ENCODE measurements around the gene PRLR.

GRCh38 chr5:34485934-34486528 is 170.1 kb upstream of the RAI14 start:
- PRO-cap = no peak

DNA sequence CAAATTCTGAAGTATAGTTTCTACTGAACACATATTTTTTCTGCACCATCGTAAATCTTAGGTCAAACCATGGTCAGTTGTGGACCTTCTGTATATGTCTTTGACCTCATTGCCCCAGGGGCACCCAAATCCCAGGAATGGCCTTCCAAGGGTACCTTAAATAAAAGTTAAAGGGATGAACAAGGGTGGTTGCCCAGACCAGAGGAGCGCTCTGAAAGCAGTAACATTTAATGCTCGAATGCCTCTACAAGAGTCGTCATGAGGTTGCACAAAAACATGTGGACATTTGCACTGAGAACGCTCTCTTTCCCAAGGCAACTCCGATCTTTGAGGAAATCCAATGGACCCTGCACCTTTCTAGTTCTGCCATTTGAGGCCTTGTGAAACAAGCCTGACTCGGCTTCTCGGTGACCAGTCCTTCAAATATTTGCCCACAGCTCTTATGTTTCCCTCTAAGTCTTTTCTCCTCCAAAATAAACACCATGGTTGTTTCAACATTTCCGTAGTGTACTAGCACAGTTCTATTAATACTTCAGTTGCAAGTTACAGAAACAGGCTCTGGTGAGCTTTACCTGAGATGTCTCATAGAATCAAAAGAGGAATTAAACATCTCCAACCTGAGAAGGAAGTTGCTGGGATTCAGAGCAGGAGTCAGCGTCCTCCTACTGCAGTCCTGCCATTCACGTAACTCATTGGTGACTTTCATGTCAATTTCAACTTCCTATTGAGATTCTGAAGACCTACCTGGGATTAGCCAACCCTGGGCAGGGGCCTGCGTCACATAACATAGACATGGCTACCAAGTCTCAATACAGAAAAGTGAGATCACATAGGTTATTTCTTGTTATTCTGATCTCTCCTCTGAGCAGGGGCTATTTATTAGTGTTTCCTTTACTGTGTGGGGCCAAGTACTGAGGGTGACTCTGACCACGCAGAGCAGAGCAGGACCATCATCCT is 168.8 kb upstream of the RAI14 start:
- PRO-cap = no peak

DNA sequence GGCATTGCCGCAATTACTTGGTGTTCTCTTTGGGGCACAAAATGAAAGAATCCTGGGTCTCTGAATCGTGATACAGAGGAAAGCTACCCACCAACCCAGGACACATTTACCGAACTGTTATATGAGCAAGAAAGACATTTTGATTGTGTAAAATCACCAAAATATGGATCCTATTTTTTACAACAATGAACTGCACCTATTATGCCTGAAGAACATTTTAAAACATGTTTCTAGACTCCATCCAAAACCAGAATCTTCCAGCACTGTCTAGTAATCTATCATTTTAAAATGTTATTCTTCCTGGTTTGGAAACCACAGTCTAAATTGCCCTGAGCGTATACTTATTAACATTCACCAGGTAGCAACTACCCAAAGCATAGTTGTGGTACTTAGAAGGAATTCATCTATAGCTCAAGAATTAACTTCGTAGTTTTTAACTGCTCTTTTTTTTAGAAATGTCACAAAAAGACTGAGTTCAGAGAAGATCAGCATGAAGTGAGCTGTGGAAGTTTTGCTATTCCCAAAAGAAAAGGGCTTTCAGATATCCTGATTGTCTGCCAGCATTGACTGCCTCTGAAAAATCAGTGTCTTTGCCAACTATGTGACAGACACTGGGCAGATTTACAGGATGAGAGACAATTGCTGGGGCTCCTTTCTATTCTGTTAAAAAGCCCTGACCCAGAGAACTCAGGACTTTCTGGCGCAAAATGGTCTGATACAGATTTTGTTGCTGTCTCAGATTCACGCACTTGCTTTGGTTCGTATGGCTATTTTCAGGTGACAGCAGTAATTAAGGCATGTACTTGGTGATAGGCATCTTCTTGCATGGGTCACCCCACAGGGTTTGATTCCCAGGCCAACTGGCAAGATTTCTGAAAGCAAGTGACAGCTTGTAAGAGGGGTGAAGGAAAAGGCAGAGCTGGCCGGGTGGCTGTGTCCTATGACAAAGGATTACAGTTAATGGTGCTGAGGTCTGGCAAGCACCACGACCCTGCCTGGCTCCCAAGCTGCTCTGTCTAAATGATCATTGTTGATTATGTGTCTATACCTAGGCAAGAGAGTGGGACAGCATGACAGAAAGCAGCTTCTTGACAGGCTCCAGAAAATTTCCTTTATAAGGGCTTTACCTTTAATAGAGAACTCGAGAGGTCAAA is 152.5 kb upstream of the RAI14 start:
- PRO-cap = no peak

DNA sequence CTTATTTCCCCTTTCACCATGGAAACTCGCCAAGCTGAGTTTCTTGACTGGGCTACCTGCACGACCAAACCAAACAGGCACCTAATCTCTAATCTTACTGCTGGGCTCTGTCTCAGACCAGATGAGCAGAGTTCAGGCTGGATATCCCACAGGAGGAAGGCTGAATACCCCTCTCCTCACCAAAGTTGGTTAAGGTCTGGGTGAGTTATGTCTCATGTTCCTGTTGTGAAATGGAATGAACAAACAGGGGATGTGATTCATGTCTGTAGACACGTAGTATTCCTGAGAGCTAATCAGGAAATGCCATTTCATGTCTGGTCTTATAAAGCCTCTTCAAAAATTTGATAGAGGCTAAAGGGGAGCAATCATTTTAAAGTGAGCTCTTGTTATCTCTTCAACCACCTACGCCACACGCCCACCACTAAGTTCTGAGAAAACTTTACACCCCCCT is 70.0 kb upstream of the RAI14 start:
- PRO-cap = no peak

- PRO-cap = bidirectional peak, plus-strand start at chr5:34914905, minus-strand start at chr5:34914852; bidirectional peak, plus-strand start at chr5:34914970, minus-strand start at chr5:34914936; bidirectional peak, plus-strand start at chr5:34915282, minus-strand start at chr5:34915220
Observed at GRCh38 chr5:34914610-34915419, 489 bp downstream of the RAD1 start.

DNA sequence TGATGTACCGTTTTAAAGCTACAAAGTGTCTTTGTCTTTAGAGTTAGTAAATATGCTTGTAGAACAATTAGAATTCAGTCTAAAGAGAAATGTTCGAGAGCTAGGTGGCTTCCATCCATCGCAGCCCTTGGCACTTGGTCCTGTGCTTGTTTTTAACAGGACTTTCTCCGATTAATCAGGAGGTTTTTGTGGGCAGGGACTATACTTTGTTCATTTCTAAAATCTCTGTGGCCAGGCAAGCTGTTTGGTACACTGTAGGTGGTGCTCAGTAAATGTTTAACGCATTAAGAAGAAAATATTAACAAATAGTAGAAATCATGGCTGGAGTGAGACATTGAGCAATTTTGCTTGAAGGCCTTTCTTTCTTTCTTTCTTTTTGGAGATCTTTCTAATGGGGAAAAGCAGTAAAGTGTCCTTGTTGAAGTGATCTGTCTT is 20.8 kb downstream of the AGXT2 start:
- PRO-cap = no peak

DNA sequence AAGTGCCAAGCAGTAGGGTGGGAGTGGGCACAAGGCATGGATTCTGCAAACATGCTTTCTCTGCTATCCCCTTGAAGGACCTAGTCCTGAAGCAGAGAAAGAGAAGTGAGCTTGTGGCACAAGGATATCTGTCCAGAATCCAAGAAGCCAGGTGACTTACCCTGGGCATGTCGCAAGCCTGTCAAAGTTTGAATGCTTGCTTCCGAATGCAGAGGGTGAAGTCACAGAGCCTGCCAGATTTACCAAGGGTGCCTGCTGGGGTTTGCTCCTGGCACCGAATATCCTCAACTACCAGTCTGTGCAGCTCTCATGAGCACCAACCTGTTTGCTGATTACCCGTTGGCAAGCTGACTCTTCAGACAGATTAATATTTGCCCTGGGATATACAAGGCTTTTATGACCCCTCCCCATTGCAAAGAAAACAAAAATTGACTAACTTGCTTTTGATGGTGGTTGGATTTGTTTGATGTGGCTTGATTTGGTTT is 82.1 kb upstream of the AGXT2 start:
- PRO-cap = no peak

DNA sequence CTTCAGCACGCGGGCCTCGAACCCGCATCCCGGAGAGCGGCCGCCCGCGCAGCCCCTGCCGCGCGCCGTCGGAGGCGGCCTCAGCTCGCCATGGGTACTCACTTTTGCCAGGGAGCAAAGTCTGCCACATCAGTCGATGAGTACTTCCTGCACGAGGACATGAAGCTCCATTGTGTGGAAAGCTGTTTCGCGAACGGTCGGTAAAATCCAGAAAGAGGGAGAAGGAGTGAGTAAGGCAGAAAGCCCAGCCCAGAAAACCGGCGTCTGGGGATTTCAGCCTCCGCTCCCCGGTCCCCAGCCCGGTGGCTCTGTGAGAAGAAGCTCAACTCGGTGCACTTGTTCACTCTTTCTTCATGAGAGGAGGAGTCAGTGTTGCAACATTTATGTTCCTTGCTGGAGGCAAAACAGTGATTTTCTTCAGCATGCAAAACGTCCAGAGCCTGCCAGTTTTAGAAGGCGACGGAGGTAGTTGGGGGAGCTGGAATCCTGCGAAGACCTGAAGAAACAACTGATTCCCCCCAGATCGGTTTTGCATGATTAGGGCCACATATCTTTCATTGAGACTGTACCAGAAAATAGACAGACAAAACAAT is at the start of gene PRLR:
Gene PRLR (minus strand): TSS at position 322 of the 593 bp plus-strand sequence.
- PRO-cap = bidirectional peak, plus-strand start at position 129 of the sequence, minus-strand start at position 214 of the sequence; unidirectional peak, minus-strand start at position 228 of the sequence; unidirectional peak, minus-strand start at position 310 of the sequence

DNA sequence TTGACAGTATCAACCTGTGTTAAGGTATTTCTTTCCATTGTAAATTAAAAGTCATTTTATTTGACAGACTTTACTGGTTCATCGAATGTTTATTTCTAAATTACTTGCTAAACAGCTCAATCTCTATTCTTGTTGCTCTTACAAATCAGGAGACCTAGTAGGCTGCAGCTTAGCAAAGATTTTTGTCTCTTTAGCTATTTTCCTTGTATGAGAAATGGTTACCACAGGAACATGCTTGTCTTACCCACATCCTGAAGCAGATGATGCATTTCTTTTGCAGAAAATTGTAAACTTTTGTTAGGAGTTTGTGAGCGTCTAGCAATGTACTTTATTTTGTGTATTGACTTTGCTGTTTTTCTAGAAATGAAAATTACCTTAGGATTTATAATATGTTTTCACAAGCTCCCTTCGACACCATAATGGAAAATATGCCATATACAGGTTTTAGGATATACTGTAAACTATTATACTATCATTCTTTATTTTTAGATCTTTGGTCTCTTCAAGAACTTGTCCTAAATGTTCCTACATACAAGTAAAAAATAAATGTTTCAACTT is 53.9 kb downstream of the SPEF2 start:
- PRO-cap = no peak

- PRO-cap = no peak
Observed at GRCh38 chr5:35761503-35761974, 95.2 kb upstream of the IL7R start.

DNA sequence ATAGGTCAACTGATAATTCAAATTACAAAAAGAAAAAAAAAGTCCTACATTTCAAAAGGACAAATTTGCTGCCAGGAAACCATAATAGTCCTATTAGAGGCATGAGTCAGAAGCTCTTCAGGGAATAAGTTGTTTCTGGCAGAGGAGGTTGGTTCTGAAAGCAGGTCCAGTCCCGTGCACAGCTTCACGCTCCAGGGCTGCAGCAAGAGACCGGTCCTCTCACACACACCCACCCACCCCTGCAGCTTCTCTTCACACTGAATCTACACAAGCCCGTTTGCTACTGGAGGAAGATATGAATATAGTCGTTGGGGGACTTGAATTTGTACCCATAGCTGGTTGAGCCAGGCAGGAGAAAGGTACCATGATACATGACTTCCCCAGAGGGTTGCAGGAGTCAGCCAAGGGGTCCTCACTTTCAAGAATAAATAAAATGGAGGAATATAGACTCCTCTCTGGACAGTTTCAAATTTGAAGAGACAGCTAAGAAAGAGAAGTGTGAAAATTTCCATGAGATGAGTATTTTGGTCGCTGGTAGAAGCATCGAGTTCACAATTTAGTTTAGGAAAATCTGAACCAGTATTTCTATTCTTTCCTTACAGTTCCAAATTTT is 36.8 kb upstream of the SLC1A3 start:
- PRO-cap = no peak

- PRO-cap = no peak
Observed at GRCh38 chr5:36606017-36606258, 468 bp upstream of the SLC1A3 start.

DNA sequence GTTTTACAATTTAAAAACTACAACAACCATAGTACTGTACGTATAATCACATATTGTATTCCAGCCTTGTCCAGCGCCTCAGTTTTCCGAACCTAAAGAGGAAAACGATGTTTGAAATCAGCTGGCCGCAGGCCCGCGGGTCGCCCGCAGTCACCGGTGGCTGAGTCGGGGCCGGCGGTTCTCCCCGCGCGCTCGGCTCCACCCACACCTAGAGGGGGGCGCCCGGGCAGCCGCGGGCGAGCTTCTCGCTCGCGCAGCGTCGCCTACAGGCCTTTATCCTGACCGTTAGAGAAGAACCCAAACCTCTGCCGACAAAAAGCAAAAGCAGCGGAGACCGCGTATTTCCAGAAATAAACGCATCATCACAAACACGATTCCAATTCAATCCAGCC is 821 bp upstream of the NIPBL start:
- PRO-cap = unidirectional peak, plus-strand start at position 288 of the sequence

- PRO-cap = no peak
Observed at GRCh38 chr5:36885488-36886281, 9.1 kb downstream of the NIPBL start.

- PRO-cap = no peak
Observed at GRCh38 chr5:37184599-37185228, 64.5 kb downstream of the CPLANE1 start.

- PRO-cap = unidirectional peak, minus-strand start at chr5:37250012
Observed at GRCh38 chr5:37249930-37250297, 738 bp upstream of the CPLANE1 start.

DNA sequence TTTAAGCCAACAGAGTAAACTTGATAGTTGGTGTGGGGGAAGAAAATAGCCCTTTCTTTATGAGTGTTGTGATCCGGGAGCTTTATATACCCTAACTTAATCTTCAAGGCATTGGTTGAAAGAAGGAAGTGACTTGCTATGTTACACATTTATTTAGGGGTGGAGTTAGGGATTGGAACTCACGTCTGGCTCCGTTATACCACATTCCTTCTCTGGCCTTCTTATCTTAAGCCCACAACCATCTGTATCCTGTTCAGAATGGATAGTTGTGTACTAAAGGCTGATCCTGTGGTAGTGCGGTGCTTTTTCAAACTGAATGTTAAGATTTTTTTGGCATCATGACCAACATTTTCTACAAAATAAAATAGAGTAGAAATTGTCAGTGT is 174.0 kb downstream of the WDR70 start:
- PRO-cap = no peak

DNA sequence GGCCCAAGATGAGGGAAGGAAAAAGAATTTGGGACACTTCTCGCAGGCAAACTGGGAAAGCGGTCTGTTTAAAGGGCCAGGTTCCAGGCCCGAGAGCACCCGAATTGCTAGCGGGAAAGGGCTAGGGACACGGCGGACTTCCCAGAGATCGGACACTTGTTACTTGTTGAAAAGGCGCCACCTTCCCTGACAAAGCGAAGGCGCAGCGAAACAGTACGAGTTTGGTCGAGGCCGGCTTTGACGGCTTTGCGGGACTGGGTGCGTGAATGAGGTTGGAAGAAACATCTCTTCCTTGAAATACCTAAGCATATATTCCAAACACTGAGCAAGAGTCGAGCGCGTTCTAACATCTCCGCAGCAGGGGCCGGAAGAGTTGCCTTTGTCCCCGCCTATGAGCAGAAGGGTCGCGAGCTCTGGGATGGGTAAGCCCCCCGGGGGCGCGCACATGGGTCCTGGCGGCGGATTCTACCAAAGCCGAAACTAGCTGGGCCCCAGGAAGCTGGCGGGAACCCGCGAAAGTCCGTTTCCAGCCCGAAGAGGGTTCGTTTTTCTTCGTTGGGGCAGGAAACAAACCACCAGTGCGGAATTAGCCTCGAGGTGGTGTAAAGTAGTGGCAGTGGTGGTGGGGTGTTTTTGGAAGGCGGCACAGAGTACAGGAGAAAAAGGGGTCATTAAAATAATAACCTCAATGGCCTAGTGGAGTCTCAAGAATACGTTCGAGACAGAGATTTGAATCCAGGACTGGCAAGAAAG is 1.5 kb downstream of the GDNF start:
- PRO-cap = no peak

GRCh38 chr5:37838881-37839386 is 907 bp downstream of the GDNF start:
- PRO-cap = no peak

DNA sequence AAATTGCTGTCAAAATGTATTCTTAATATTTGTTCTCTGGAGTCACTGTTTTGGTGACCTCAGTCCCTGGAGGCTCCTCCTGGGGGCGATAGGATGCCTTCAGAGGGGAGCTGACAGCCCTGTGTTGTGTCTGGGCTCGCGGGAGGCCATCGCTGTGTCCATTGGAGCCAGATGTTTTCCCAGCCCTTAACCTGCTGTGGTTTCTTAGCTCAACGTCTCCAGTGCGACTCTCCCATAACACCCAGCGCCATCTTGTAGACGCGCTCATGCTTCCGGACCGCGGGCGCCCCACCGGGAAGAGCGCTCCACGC is 112.2 kb upstream of the GDNF start:
- PRO-cap = no peak

Data from H9 (cell line).